ENCODE measurements around a stretch of chr13.

- PRO-cap: no peak
Observed at GRCh38 chr13:67229372-67229816, 742 bp downstream of the PCDH9 start.

- PRO-cap: no peak
Observed at GRCh38 chr13:69650510-69650988, 457.7 kb downstream of the KLHL1 start.

DNA sequence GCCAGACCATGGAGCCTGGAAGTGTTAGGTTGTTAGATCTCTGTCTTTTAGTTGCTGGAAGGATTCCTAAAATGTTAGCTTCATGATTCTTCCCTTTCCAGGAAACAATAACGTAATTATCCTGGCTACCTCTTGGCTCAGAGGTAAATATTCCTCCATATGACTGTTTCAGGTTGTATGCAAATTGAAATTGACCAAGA, 149.1 kb downstream of the KLHL1 start:
- PRO-cap: no peak

GRCh38 chr13:71242141-71242609, 624.8 kb downstream of the DACH1 start:
- PRO-cap: no peak

GRCh38 chr13:72537938-72538192, 189.6 kb downstream of the MZT1 start:
- PRO-cap: no peak

DNA sequence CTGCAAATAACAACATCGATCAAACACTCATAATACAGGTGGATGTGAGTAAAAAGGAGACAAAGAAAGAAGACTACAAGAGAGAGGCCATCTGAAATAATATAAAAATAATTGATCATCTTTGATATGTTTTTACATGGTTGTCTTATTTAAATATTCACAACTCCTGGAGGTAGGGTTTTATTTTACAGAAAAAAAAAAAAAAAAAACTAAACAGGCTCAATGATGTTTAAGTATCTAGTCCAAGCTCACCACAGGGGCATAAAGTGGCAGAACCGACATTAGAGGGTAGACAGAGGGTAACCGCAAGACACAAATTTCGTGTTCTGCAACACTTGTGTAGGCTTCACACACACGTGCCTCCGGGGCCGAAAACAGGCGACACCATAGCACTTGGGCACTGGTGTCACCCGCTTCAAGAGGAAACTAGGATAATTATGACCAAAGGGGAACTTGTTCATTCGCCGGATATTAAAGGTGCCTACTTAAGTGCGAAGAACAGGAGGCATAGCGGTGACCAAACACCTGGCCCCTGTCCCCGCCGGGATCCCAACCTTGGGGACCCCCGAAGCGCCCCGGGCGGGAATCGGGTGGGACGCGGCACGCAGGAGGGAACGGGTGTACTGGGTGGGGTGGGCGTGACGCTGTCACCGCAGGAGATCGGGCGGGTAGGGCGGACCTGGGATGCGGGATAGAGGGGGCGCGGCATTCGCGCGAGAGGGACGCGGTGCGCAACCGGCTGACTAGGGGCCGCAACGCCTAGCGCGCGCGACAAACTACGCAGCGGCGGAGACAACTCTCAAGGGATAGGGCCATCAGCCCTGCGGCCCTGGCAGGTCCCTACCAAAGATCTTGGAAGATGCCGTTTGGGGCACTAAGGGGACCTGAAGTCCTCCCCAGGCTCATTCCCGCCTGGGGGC, 615 bp downstream of the MZT1 start:
- PRO-cap: bidirectional peak, plus-strand start at position 717 of the sequence, minus-strand start at position 612 of the sequence

GRCh38 chr13:72777824-72778604, 3.7 kb downstream of the DIS3 start:
- PRO-cap: no peak

DNA sequence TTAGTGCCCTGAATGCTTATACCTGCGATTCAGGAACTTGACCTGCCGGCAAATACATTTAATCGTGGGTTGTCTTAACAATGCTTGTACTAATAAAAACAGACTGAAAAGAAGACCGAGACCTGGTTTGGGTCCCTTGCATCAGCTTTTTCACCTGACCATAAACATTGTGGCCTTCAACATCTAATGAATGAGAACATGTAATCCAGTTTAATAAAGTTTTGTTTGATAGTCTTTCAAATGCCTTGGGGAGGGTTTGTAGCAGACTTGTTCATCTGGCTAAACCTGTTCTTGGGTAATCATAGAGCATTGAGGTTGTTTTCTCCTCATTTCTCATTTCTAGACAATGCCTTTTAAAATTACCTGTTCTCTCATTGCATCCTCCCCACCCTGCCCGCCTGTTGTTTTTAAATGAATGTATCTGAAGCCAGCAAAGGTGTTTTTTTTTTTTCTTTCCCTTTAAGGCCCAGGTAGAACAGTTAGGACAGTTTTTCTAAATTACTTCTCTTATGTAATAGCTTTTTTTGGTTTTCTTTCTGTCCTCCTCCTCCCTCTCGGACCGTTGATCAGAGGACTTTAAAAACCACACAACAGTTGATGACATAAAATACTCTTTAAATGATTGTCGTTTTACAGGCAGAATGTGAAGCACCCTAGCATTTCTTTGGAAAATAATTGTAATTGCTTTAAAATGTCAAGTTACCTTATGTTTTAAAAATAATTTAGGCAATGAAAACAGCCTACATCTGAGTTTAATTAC, 7.3 kb downstream of the KLF5 start:
- PRO-cap: no peak

DNA sequence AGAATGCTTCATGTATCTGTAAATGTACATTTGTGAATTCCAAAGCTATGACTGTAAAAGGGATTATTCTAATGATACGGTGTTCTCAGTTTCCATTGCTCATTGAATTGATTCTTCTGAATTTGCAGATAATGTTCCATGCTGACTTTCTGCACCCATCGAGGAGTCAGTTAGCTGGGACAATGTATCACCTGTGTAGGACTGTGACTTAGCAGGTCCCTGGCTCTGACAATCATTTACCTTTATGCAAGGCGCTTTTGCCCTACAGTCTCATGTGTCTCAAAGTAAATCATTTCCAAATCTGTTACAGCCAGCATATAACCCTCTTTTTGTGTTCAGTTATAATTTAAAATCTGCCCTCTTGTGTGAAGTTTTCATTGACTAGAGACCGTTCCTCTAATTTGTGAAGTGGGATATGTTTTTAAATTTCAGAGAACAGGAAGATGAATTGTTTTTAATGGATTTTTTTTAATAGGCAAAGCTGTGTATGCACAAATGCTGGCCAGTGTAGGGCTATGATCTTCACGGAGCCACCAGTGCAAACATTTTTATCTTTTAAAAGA, 267.1 kb downstream of the KLF5 start:
- PRO-cap: no peak

GRCh38 chr13:73399494-73399693, 340.6 kb downstream of the KLF5 start:
- PRO-cap: no peak

DNA sequence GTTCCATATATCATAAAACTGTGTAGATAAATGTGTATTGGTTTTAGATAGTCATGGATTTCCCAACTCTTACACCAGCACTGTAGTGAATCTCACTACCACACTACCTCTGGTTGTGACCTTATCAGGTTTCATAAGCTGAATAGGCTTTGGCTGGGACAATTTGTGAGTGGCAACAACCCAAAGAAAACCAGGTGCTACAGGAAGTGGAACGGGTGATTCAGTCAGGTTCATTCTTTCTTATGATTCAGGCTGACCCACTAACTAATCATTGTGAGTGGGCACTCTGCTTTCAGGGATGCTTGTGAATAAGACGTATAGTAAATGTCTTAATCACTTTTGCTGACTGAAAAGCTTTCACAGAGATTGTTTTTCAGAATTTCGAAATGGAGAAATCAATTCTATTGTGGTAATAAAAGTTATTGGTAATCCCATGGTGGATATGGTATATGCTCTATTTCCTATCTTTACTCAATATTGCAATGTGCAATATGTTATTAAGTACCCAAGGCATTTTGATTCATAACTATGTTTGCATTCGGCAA, 362.8 kb downstream of the KLF5 start:
- PRO-cap: no peak

DNA sequence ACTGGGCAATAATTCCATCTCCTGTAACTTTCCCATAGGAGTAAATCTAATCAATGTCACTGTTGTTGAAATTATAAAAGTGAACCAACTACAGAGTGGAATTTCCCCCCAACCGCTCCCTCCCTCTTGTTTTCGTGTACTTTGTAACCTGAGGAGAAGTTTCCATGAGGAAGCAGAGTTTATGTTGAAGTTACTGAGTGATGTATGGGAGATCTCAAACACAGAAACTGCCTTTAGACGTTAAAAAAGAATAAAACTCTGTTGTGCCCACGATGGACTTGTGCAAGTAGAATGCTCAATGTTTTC, 559.7 kb downstream of the KLF5 start:
- PRO-cap: no peak

- PRO-cap: no peak
Observed at GRCh38 chr13:73714912-73716199, 656.6 kb downstream of the KLF5 start.

DNA sequence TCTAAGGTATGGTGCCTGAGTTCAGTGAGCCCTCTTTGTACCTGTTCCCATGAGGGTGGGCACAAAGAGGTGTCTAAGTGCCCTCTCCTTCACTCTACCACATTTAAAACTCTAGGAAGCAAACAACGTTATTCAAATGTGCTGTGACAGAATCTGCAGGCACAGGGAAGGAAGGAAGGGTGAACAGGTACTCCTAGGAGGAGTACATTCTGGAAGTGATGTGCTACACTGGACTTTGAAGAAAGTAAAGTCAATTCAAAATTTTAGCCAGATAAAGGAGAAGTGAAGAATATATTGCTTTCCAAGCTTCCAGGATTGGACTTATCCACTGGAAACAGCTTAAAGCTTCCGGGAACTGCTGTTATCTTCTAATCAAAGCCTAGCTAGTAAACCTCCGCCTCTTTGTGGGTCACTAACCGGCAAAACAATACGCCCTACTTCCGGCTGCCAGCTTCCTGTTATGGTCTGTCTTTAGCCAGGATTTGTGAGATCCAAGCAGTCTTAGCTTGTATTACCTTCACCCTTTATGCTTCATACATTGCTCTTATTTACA, 706.6 kb downstream of the KLF5 start:
- PRO-cap: no peak

DNA sequence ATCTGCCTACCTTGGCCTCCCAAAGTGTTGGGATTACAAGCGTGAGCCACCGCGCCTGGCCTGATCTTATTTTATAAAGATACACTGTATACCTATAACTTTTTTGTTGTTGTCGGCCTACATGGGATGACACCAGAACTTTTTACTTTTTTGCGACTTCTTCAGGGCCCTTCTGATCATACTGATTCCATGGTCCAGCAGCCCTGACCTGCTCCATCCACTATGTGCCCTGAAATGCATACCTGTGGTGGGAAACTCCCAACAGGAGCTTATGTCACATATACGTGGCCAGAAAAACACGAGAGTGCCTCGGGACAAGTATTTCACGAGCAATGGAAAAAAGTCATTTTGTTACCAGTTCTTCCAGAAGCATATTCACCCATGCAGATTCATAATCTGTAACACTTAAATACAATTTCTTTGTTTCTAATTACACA, 1174.3 kb downstream of the KLF5 start:
- PRO-cap: no peak

DNA sequence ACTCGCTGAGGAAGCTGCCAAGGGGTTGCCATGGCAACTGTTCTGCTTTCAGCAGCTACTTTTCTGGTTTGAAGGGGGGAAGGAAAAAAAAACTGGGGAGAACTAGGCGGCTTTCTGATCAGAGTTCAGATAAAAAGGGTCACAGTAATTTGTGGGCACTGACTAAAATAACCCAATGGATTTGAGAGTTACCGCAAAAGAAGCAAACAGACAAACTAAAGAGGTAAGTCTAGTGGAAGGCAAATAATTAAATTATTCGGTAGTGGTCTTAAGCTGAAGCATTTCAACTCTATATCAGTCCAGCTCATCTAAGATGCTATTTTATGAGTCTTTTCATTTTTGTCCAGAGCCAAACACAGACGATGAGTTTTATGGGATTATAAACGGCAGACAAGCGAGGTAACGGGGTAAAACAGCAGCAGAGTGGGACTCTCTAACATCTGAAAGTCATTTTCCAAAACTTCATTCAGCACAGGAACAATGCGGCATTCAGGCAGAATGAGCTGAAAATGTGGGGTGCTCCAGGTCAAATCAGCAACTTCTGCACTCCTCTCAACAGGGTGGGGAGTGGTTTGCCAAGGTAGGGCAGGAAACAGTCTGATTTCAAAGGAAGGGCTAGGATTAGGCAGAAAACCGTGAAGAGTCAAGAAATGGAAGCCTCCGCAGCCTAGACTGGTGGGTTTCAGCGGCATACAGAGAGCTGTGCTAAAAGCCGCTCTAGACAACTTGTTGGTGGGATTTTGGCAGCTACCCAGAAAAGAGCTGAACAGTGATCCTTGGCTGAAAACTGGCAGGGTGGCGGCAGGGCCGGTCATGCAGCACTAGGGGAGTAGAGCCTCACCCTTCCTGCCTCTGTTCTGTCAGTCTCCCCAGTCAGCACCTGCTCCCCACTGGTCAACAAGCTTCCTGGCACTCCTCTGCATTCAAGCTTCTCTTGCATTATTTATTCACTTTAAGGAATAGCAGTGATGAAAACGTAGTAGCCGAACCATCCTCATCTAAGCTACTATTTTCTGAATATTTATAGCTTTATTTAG, 1193.7 kb downstream of the TBC1D4 start:
- PRO-cap: no peak

- PRO-cap: no peak
Observed at GRCh38 chr13:75288731-75289155, 193.2 kb downstream of the TBC1D4 start.

- PRO-cap: no peak
Observed at GRCh38 chr13:75292010-75292411, 190.0 kb downstream of the TBC1D4 start.

GRCh38 chr13:75760154-75761243, 124.4 kb downstream of the LMO7 start:
- PRO-cap: no peak

DNA sequence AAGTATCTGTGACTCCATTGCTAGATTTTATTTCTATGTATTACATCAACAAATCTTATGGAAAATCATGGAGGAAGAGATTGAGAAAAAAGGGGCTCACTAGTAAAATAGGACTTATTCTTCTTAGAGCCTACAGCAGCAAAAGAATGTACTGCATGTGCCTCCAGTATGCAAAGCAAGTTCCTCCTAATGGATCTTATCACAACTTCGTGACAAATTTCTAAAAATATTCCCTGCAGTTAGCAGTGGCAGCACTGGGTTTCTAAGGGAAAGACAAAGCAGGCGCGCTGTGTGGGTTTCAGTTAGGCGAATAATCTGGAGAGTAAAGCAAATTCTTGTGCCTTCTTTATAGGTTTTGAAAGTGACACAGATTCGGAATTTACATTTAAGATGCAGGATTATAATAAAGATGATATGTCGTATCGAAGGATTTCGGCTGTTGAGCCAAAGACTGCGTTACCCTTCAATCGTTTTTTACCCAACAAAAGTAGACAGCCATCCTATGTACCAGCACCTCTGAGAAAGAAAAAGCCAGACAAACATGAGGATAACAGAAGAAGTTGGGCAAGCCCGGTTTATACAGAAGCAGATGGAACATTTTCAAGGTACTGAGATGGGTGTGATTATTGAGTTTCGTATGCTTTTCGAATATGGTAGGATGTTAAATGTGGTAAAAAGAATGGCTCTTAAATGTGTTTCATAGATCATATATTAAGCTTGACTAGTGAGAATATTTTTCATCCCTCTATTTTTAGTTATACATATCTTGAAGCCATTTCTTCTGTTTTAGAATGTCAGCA, 168.0 kb downstream of the LMO7 start:
- PRO-cap: no peak